M059J (cell line): ENCODE measurements around a stretch of chr1.

DNA sequence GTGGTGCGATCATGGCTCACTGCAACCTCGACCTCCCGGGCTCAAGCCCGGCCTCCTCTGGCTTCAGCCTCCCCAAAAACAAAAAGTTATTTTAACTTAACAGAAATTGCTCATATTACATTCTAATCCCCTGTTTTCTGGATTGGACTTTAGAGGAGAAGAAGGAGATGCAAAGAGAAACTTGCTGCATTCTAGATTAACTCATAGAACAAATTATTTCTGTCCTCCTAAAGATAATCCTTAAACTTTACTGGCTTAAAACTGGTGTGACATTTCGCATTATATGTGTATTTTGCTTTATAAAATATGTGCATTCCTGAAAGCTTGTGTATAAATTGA, 953 bp downstream of the KIAA1614 start:
- RAMPAGE, long total RNA, result no peak

GRCh38 chr1:181104165-181104364, 15.6 kb downstream of the IER5 start:
- RAMPAGE, long total RNA, result no peak

DNA sequence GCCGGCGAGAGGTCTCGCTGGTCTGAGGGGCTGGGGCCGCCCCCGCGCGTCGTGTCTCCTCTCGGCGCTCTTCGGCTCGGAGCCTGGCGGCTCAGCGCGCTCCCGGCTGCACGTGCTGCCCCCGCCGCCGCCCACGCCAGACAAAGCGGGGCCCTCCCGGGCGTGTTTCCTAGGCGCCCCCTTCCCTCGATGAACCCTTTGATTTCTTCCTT, 17.1 kb downstream of the IER5 start:
- RAMPAGE, long total RNA, result no peak

GRCh38 chr1:181128632-181129649, 40.4 kb downstream of the IER5 start:
- RAMPAGE, long total RNA, result no peak

- RAMPAGE, long total RNA, result no peak
Observed at GRCh38 chr1:181152835-181153422, 64.4 kb downstream of the IER5 start.

GRCh38 chr1:181190051-181190272, 101.5 kb downstream of the IER5 start:
- RAMPAGE, long total RNA, result no peak

DNA sequence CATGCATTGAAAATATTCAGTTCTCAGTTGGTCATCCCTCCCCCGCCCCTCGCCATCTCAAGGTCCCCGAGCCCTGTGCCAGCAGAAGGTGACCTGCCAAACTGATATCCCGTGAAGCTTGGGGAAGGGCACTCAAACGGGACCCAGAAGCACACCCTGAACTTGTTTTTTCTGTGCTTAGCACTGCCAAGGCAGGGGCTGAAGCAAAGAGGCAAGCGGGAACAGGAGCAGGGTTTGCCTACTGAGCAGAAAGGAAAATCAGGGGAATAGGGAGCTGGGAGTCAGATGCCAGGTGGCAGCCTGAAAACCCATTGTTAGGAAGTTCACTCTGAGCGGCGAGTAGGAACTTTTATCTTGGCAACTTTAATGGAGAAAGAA, 68.0 kb upstream of the ZNF648 start:
- RAMPAGE, long total RNA, result no peak

DNA sequence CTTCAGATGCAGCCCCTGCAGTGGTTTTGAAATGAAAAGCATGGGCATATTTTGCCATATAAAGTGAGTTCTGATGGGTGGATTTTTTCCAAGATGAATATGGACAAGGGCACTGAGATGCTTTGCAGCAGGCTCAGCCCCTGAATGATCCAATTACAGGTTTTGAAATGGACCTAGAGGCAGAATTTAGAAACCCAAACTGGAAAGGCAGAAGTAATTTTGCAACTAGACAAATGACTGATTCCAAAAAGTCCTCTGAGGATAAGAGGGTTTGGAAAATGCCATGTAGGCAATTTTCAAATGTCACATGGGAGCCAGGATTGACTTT, 148.8 kb upstream of the ZNF648 start:
- RAMPAGE, long total RNA, result no peak

- RAMPAGE, long total RNA, result no peak
Observed at GRCh38 chr1:182291511-182292222, 99.9 kb downstream of the GLUL start.

- RAMPAGE, long total RNA, result no peak
Observed at GRCh38 chr1:182386671-182387489, 4.7 kb downstream of the GLUL start.

GRCh38 chr1:182394004-182394635, 2.5 kb upstream of the GLUL start:
- RAMPAGE, long total RNA, result no peak

DNA sequence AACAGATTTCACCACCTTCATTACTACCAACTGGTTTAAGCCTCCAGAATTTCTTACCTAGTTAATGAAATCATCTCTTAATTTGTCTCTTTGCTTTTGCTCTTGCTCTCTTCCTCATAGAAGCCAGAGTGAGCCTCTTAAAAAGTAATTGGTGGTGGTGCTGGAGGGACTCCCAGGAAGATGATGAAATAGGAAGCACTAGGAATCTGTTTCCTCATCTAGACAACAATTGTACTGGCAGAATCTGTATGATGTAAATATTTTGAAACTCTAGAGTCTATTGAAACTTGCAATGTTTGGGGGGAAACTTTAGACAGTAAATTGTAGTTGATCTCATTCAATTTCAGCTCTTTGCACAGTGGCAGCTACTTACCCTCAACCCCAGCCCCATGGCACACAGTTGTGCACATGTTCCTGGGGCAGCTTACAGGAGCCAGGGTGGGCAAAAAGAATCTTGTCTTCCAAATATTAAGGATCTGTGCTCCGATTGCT, 10.6 kb downstream of the RGSL1 start:
- RAMPAGE, long total RNA, result no peak

- RAMPAGE, long total RNA, result no peak
Observed at GRCh38 chr1:182881146-182881732, 42.1 kb downstream of the DHX9 start.

GRCh38 chr1:183044964-183045282, 21.7 kb downstream of the LAMC1 start:
- RAMPAGE, long total RNA, result no peak

DNA sequence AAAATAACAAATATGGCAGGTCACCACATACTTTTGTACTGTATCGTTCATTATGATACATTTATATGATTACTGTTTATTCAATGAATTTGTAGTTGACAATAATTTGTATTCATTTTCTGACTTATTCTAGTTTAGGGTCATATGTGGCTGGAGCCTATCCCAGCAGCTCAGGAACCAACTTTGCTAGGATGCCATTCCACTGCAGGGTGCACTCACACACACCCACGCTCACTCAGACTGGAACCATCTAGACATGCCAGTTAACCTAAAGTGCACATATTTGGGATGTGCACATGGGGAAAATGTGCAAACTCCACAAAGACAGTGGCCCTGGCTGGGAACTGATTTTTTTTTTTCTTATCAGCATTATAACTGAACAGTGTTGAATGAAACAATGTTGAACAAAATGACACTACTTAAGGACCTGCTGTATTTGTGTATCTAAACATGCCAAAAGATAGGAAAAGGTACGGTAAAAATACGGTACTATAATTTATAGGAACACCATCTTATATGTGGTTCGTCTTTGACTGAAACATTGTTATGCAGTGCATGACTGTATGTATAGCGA, 41.6 kb downstream of the LAMC1 start:
- RAMPAGE, long total RNA, result no peak

- RAMPAGE, long total RNA, result no peak
Observed at GRCh38 chr1:183127051-183127638, 58.9 kb upstream of the LAMC2 start.

- RAMPAGE, long total RNA, result no peak
Observed at GRCh38 chr1:183144461-183145393, 41.3 kb upstream of the LAMC2 start.

DNA sequence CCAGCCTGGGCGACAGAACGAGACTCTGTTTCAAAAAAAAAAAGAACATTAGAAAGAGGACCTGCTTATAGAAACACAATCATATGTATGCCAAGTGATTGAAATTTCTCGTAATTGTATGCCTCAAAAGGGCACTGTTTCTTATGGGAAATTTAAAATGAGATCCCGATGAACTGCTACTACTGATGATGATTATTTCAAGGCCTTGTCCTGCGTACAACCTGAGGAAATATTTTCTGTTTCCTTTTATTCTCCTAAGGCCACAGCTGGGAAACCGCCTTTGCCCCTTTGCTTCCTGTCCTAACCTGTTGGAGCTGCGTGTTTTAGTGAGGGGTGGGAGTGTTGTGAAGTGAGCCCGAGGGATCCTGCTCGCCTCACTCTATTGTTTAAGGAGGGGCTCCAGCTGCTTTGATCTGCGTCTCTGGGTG, 14.3 kb downstream of the LAMC2 start:
- RAMPAGE, long total RNA, result no peak

- RAMPAGE, long total RNA, result no peak
Observed at GRCh38 chr1:183209585-183210004, 23.5 kb downstream of the LAMC2 start.

GRCh38 chr1:183234208-183235049, 48.4 kb downstream of the LAMC2 start:
- RAMPAGE, long total RNA, result no peak